Cerebellum (tissue), 5 donors: Measurements from ENCODE around the gene NPIPB5.

GRCh38 chr16:22190622-22191725 is 15.1 kb upstream of the EEF2K start:
- PRO-cap, 3 experiments, result peak in 3 of 3 experiments; most common plus-strand start chr16:22191109 (in 2); most common minus-strand start chr16:22191324 (in 3)
- RAMPAGE, long total RNA, result no peak

- PRO-cap, 3 experiments, result peak in 2 of 3 experiments; most common plus-strand start chr16:22196139 (in 2)
- RAMPAGE, long total RNA, result no peak
Measured at GRCh38 chr16:22195979-22196649, 10.0 kb upstream of the EEF2K start.

DNA sequence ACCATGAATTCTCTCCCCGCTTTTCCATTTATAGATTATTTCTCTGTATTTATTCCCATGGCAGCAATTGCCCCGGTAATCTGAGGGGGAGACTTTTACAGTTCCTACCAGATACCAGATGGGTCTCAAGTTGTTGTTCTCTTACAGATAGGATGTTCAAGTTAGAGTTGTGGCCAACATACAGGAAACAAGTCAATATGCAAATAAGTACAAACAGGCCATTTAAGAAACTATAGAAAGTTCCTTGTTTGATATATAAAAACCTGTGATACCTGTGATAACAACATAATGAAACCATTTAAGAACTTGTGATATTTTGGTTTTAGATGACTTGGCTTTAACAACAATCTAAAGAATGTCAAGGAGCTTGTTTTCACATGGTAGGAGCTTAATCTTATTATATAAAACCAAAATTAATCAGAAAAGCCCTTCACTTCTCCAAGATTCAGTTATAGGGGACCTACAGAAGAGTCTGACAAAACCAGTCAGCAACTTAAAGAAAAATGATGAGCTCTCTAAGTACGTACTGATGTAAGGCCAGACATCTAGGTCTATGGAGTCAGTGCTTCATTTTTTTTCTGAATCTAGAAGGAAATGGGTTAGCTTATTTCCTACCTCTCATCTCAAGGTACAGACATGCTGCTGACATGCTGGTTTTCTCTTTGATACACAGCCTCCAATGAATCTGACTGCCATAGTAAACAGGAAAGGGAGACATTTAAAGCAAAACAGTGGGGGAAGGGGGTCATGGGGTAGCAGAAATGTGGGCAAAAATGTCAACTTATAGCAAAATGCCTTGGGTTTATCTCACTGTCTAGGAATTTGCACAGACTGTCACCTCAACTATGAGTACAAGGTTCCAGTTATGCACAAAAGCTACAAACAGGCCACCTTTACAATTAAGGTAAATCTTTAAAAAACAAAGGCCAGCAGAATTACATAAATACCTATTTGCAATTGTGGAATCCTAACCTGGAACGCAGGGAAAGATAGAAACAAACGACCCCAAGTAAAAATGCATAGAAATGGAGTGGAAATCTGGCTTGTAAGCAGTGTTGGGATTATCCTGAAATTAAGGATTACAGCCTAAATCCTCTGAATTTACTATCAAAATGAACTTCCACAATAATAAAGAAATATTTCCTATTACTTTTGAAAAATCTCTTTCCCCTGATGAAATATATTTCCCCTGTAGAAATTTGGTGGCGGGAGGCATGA is 16.4 kb downstream of the CDR2 start:
- PRO-cap, 3 experiments, result no peak in any of the 3 experiments
- RAMPAGE, long total RNA, result no peak

DNA sequence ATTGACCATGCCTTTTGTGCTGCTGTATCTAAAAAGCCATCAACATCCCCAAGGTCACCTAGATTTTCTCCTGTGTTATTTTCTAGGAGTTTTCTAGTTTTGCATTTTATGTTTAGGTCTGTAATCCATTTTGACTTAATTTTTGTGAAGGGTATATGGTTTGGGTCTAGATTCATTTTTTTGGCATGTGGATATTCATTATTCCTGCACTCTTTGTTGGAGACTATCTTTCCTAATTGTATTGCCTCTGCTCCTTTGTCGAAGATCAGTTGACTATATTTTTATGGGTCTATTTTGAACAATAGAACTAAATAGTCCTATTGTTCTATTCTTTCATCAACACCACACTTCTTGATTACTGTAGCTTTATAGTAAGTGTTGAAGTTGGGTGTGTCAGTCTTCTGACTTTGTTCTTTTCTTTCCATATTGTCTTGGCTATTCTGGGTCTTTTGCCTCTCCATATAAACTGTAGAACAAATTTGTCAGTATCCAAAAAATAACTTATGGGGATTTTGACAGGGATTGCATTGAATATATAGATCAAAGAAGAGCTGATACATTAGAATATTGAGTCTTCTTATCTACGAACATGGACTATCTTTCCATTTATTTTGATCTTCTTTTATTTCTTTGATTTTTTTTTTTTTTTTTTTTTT is 35.8 kb upstream of the CDR2 start:
- PRO-cap, 3 experiments, result no peak in any of the 3 experiments
- RAMPAGE, long total RNA, result no peak

DNA sequence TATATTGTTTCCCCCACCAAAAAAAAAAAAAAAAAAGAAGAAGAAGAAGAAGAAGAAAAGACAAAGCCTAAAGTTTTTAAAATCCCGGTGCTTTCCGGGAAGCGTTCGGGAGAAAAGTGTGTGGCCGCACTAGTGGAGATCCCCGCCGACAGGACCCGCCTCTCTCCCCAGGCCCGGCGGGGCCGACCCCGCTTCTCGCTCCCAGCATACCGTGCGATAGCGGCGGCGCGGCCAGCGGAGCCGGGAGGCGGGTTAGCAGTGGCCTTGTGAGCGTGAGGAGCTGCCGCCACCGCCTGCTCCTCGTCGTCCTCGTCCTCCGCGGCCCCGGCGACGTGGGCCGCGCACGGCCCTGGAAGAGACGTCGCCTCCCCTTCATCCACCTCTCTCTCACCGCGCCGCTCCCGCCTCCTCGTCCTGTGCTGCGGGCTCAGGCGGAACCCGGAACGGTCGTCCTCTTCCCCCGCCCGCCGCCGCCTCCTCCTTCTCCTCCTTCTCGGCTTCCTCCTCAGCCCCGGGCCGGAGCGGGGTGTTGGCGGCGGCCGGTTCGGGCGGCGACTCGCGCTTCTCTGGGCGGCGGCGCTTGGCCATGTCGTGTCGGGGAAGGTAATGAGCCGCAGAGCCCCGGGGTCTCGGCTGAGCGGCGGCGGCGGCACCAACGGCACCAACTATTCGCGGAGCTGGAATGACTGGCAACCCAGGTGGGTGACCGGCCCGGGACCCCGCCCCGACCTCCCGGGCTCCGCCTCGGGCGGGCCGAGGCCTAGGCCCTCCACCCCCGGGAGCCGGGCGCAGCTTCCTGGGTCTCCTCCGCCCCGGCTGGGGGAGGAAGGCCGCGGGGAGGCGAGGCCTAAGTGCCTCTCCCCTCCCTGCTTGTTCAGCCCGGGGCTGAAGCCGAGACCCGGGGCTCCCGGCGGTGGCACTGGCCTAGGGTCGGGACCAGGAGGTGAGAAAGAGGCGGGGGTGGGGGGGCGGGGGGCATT is 62.7 kb upstream of the CDR2 start:
- PRO-cap, 3 experiments, result peak in 3 of 3 experiments; most common plus-strand start position 258 of the sequence (in 2); most common minus-strand start position 389 of the sequence (in 3)
- RAMPAGE, long total RNA, result no peak

DNA sequence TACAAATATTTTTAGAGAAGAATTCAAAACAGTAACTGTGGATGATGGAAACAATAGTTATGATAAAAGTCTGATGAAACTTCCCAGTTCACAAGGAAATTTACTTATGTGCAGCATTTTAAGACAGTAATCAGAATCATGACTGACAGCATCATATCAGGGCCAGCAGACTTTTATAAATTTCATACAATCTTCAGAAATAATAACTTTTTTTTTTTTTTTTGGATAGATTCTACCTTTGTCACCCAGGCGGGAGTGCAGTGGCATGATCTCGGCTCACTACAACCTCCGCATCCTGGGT is at the start of gene NPIPB5:
Gene NPIPB5 (plus strand): TSS at position 225 of the 301 bp plus-strand sequence.
- PRO-cap, 3 experiments, result no peak in any of the 3 experiments
- RAMPAGE, long total RNA, result no peak

GRCh38 chr16:23131762-23132297 is 17.4 kb downstream of the USP31 start:
- PRO-cap, 3 experiments, result no peak in any of the 3 experiments
- RAMPAGE, long total RNA, result no peak

DNA sequence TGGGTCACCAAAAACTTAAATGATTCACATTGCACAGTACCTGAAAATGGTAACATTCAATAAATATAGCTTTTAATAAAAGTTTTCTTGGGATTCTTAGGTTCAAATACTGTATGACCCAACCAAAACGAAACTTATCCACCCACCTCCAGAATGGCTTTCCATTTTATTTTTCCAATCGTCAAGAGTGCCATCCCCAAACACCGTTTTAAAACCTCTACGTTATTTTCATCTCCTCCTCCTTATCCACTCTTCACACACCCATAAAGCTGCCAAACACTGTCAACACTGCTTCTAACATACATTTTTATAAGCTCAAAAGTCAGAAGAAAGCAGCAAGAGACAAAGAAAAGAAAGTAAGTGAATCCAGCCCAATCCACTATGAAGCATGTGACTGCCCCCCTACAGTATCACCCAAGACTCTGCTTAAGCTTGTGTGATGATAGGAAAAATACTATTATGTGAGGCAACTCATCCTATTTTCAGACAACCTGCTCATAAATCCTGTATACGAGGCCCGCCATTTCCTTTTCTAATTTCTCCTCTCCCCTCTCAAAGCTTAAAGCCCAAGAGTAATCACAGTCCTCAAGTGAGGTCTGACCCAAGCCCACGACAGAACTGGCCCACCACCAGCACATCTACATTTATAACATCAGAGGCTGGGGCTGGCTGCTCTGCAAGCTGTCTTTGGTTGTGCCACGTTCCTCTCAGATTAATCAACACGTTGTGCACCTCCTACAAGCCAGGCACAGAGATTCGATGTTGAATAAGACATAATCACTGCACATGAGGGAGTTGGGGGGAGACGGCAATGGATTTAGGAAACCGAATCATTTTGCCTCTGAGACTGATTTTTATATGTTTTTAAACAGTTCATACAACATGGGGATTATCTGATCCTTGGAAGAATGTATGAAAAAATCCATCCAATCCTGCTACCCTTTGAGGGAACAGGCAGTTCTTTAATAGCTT is 16.3 kb downstream of the USP31 start:
- PRO-cap, 3 experiments, result no peak in any of the 3 experiments
- RAMPAGE, long total RNA, result no peak

- PRO-cap, 3 experiments, result peak in 2 of 3 experiments; most common plus-strand start chr16:23385177 (in 2); most common minus-strand start chr16:23385035 (in 1)
- RAMPAGE, long total RNA, result no peak
Measured at GRCh38 chr16:23384791-23385350, 68.1 kb downstream of the COG7 start.

DNA sequence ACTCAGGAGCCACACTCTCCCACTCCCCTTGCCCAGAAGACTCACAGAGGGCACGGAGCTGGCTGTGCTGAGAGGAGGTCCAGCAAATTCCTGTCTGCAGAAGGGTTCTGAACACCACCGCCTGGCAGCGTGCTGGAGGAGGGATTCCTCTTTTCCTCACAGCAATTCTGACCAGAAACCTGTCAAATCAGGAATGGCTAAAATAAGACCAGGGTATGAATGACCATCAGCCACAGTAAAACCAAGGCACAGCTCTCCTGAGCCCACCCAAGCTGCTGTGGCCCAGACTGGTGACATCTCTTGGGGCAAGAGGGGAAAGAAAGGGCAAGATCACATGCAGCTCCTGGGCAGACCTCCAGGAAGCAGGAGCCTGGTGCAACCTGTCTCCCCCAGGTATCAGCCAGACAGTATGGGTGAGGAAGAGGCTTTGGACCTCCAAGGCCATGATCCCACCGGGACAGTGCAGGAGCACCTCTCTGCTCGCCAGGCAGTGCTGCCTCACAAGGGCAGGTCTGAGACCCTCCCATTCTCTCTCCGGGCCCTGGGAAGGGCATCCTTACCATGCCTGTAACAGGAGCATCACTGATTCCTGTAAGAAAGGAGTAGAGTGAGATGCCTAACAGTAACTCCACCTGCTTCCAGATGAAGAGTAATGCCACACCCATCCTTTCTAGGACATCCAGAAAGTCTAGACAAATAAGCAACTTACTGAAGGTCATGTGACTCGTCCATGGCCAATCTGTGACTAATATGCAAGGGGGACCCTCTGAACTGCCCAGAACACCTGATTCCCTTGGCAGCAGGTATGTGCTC is 25.5 kb upstream of the COG7 start:
- PRO-cap, 3 experiments, result no peak in any of the 3 experiments
- RAMPAGE, long total RNA, result no peak

DNA sequence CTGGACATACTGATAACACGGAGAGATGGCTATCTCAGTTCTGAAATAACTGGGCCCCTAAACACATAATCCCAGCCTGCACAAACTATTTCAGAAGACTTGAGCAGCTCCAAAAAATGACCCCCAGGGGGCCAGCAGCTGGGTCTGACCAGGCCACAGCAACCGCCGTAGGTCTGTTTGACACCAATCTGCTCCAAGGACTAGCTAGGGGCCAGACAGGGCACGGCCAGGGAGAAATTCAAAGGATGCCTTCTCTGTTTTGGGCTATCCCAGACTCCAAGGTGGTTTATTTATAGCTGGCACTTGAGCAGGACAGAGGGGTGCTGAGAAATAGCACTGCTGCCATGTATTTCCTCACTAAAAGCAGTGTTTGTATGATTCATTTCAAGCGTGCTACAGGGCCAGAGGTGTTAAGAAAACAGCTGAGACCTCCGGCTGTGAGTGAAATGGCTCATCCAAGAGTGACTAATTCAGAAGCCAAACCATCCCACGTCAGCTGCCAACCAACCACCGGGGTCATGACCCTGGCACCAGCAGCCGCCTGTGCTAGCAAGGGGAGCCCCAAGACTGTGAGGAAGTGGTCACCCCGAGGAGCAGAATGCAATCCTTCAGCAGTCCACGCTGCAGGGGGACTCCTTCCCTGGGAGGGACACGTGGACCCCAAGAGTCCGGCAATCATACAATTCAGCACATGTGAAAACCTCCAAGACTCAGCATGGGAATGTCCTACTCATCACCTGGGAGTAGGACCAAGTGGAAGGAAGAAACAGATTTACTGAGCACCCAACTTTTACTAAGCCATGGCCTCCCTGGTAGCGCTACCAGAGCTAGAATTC is 5.6 kb downstream of the GGA2 start:
- PRO-cap, 3 experiments, result no peak in any of the 3 experiments
- RAMPAGE, long total RNA, result no peak

DNA sequence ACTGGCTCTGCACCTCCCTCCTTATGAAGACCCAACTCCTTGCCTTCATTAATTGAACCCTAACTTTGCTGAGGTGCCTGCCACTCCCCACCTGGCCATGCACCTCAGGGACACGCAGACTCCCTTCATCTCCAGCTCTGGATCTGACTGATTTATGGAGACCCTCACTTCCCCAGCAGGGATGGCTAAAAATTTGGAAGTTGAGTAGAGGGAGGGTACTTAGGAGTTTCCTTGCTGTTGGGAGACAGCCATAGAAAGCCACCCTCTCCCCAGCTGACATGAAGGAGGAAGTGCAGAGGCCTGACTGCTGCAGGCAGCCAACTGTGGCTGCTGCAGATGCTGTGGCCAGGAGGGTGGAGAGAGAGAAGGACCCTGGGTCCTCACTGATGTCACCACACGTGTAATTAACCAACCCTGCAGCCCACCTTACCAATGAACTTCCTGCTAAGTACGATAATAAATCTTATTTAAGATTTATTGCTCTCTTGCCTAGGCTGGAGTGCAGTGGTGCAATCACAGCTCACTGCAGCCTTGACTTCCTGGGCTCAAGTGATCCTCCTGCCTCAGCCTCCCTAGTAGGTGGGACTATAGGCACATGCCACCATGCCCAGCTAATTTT is 6.4 kb upstream of the GGA2 start:
- PRO-cap, 3 experiments, result no peak in any of the 3 experiments
- RAMPAGE, long total RNA, result no peak

GRCh38 chr16:23518061-23519016 is 8.0 kb upstream of the GGA2 start:
- PRO-cap, 3 experiments, result no peak in any of the 3 experiments
- RAMPAGE, long total RNA, result no peak

DNA sequence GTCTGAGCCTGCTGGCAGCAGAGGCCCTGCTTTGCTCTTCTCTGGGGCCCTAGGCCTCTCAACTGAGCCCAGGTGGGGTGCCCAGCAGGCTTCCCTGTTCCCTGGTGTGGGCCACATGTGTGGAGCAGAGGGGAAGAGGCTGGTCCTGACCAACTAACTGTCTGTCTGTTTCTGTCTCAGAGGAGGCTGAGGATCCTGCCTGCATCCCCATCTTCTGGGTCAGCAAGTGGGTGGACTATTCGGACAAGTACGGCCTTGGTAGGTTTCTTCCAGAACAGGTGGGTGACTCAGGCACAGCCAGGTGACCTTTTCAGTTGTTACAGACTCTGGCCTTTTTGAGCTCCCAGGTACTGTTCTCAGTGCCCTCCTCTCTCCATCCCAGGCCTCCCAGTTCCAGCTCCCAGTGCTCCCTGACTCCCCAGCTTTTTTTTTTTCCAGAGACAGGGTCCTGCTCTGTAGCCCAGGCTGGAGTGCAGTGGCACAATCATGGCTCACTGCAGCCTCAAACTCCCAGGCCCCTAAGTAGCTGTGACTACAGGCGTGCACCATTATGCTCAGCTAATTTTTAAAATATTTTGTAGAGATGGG is 9.9 kb downstream of the PLK1 start:
- PRO-cap, 3 experiments, result no peak in any of the 3 experiments
- RAMPAGE, long total RNA, result no peak

DNA sequence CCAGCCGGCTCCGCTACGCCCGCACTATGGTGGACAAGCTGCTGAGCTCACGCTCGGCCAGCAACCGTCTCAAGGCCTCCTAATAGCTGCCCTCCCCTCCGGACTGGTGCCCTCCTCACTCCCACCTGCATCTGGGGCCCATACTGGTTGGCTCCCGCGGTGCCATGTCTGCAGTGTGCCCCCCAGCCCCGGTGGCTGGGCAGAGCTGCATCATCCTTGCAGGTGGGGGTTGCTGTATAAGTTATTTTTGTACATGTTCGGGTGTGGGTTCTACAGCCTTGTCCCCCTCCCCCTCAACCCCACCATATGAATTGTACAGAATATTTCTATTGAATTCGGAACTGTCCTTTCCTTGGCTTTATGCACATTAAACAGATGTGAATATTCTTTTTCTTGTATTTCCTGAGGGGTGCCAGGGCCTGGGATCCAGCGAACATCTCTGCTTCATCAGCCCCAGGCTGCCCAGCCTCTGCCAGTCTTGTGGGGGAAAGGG is 11.3 kb downstream of the PLK1 start:
- PRO-cap, 3 experiments, result no peak in any of the 3 experiments
- RAMPAGE, long total RNA, result no peak

DNA sequence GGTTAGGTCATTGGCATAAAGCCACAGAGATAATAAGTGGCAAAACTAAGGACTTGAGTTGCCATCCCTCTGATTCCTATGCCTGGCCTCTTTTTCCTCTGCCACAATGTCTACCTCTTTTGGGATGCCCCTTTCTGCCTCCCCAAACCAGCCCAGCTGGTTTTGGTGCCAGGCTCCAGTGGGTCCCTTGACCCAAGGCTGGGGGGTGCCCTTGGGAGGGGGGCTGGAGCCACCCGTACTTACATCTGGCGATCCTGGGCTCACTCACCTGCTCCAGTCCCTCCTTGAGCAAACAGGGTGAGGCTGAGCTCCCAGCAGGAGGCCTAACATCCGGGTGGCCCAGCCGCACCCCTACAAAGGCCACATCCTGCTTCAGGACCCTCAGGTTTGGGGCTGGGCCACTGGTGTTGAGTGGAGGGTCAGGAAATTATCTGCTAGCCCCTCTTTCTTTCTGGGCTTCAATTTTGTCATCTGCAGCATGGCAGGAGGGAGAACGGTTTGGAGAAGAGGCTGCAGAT is 1.2 kb downstream of the ERN2 start:
- PRO-cap, 3 experiments, result no peak in any of the 3 experiments
- RAMPAGE, long total RNA, result no peak

- PRO-cap, 3 experiments, result no peak in any of the 3 experiments
- RAMPAGE, long total RNA, result no peak
Measured at GRCh38 chr16:23758433-23758956, 3.7 kb downstream of the CHP2 start.

GRCh38 chr16:24135539-24136382 is 120.4 kb upstream of the CACNG3 start:
- PRO-cap, 3 experiments, result no peak in any of the 3 experiments
- RAMPAGE, long total RNA, result no peak

DNA sequence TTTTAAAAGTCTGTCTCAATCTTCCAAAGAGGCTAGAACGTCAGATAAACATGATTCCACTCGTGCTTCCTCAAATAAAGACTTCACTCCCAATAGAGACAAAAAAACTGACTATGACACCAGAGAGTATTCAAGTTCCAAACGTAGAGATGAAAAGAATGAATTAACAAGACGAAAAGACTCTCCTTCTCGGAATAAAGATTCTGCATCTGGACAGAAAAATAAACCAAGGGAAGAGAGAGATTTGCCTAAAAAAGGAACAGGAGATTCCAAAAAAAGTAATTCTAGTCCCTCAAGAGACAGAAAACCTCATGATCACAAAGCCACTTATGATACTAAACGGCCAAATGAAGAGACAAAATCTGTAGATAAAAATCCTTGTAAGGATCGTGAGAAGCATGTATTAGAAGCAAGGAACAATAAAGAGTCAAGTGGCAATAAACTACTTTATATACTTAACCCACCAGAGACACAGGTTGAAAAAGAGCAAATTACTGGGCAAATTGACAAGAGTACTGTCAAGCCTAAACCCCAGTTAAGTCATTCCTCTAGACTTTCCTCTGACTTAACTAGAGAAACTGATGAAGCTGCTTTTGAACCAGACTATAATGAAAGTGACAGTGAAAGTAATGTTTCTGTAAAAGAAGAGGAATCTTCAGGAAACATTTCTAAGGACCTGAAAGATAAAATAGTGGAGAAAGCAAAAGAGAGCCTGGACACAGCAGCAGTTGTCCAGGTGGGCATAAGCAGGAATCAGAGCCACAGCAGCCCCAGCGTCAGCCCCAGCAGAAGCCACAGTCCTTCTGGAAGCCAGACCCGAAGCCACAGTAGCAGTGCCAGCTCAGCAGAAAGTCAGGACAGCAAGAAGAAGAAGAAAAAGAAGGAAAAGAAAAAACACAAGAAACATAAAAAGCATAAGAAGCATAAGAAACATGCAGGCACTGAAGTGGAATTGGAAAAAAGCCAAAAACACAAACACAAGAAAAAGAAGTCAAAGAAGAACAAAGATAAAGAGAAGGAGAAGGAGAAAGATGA is 32.3 kb downstream of the RBBP6 start:
- PRO-cap, 3 experiments, result no peak in any of the 3 experiments
- RAMPAGE, long total RNA, result no peak

GRCh38 chr16:24685830-24686514 is 43.5 kb upstream of the TNRC6A start:
- PRO-cap, 3 experiments, result peak in 3 of 3 experiments; most common plus-strand start chr16:24686212 (in 3); most common minus-strand start chr16:24686097 (in 1)
- RAMPAGE, long total RNA, result no peak